Helper T cell (primary cell): ENCODE measurements around the genes FILIP1 and TTK.

DNA sequence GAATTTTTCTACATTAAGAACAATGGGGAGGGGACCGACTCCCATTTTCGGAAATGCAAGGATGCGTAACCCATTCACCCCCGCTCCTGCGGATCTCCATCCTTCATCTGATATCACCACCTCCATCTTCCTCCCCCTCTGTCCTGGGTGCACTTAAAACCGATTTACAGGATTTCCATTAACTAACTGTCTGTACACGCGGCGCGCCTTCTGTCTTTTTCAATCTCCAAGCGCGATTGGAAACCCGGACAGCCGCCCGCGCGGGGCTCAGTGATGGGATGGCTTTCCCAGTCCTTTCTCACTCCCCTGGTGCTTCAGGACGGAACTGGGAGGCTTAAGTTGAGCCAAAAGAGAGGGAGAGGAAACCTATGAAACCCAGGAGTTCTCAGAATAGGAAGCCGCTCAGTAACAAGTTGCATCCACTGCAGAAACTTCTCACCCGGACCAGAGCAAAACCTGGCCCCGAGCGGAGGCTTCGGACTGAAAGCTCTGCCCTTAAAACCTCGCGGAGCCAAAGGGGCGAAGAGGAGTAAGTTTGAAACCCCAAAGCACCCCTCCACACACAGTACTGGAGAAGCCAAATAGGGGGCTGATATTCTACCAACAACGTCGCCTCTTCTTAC, 667 bp upstream of the COL12A1 start:
- PRO-cap, 2 experiments, result no peak in any of the 2 experiments

DNA sequence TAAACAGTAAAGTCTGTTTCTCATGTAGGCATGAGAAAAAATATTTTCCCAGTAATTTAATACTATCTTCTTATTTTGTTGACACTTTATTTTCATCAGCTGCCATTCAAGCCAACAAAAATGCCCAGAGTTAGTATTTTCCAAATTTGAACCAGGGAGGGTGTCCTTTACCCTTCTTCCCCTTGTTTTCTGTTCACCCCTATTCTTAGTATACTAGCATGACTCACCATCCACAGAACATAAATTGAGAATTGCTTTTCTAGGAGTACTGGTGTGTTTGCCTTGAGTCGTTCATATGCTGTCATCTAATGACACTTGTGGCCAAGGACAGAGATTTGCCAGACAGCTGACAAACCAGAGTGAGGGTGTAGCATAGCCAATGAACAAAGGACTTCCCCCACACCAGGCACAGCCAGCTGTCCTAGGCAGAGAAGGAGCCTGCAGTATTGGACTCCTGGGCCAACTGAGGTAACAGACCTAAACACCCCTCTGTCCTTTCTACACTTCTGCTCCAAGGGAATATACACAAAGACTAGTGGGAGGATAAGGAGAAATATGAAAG, 62.2 kb downstream of the FILIP1 start:
- PRO-cap, 2 experiments, result no peak in any of the 2 experiments

DNA sequence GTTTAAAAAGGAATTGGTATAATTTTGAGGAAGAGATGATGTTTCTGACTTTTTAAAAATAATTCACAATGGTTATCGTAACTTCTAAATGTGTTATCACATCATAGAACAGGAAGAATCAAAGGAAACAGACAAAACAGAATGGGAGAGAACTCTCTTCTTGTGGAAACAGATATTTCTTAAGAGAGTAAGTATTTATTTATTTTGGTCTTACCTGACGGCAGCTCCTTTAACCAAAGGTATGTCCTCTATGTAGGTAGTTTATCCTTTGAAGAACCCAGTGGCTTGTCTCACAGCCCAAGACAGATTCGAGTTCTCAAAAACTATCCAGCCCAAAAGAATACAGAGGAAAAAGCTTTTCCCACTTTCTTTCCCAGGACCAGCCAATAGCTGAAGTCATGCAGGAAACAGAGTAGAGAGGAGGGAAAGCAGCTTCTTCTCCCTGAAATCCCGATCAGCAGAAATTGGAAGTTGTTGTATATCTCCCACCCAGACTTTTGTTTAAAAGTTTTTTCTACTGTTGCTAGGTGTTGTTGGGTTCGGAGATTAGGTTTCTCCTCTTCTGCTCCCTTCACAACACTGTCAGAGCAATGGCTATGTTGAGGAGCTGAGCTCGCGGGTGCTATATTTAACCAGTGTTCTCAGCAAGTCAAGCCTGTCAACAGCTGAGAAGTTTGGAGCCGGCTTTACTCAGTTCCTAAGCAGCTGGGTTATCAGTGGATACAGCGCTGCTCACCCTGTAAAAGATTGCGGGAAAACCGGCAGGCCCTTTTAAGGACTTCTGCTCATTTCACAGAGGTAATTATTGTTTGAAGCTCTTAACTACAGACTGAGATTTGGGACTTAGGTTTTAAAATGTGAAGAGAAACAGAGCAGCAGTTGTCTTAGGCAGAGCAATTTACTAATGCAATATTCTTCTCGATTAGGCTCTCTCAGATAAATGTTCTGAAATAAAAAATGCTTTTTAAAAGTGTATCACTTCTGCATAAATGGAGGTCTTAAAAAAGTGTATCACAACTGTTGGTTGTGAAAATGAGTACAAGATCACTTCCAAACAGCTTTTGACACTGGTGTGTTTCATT, at the start of gene FILIP1:
FILIP1 (minus strand) TSS at position 601 of the 1,082 bp plus-strand sequence.
- PRO-cap, 2 experiments, result no peak in any of the 2 experiments

DNA sequence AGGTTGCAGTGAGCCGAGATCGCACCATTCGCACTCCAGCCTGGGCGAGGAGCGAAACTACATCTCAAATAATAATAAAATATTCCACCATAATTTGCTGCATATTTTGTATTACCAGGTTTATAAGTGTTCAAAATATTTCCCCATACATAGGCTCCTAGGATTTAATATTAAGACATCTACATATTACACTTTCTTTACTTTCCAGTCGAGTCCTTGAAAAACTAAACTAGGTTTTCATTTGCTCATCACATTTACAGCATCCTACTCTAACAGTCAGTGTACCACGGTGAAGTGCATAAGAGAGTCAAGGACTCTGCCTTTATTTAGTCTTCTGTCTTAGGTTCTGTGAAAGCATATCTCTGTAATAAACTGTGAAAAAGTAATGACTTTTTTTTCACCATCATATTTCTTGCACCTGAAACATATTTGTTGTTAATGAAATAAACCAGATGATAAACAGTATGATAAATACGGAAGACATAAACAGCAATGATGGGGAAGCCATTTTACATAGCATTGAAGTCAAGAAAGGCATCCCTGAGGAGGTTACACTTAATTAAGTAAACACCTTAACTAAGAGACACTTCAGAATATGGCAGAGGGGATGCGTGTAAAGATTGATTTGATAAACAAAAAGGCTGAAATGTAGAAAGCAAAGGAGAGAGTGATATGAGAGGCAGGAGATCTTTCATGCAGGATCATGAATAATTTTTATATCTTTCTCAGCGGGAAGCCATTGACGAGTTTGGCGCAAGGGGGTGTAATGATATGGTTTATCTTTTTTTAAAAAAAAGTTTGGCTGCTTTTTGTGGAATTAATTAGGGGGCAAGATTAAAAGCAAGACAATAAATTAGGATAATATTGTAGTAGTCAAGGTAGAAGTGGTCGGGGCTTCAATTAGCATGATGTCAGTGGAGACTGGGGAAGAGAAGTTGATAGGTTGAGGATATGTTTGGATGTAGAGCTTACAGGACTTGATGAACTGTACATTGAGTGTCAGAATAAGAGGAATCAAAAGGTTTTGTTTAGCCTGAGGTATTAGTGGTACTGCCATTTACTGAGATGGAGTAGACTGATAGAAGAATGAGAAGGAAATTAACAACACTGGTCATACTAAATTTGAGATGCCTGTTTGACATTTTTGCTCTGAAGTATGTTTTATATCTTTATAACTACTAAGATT, 3.7 kb downstream of the SENP6 start:
- PRO-cap, 2 experiments, result no peak in any of the 2 experiments

GRCh38 chr6:75606655-75607266, 5.1 kb downstream of the SENP6 start:
- PRO-cap, 2 experiments, result no peak in any of the 2 experiments

DNA sequence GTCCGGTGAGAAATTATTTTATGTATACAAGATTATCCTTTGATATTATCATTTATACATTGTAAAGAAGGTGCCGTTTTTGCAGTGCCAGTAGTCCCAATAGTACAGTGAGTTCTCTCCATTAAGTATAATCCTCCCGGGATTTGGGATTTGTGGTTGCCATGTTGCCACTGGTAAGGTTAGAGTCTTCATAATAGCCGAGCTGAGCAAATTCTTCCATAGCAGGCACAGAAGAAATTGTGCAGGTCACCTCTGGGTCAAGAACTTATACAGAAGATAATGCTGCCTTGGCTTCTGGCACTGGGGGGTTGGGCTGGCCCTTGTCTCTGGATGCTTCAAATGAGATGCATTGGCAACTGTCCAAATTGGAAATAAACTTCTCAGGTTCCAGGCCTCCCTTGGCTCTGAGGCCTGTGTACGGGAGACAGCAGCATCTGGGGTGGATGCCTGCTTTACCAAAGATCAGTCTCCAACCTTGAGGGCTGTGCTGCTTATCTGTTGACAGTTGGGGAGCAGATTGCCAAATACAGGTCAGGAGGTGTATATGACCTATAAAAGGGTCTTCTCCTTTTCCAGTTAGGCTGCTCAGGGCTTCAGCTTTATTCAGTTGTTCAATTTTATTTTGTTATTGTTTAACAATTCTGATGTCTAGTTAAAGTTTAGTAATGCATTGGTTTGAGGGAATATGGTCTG, 26.2 kb downstream of the MYO6 start:
- PRO-cap, 2 experiments, result no peak in any of the 2 experiments

DNA sequence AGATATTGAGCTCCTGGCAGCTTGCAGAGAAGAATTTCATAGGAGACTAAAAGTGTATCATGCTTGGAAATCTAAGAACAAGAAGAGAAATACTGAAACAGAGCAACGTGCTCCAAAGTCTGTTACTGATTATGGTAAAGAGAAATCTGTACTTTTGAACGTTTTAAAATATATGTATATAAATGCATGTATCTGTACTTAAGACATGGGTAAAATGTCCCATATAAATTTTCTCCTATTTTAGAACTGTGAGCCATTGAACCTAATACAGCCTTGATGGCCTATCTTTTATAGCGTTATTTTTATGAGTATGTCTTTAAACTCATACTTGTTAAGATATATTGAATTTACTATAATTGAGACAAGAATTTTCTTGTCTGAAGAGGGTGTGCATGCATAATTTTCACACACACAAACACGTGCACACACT, 159.5 kb downstream of the MYO6 start:
- PRO-cap, 2 experiments, result no peak in any of the 2 experiments

GRCh38 chr6:77368677-77369385, 94.5 kb downstream of the HTR1B start:
- PRO-cap, 2 experiments, result no peak in any of the 2 experiments

GRCh38 chr6:79152124-79152953, 74.3 kb upstream of the PHIP start:
- PRO-cap, 2 experiments, result no peak in any of the 2 experiments

- PRO-cap, 2 experiments, result peak in 2 of 2 experiments; most common plus-strand start chr6:79233990 (in 2); most common minus-strand start chr6:79233739 (in 1)
These were observed 155.6 kb upstream of the PHIP start for GRCh38 chr6:79233473-79234324.

DNA sequence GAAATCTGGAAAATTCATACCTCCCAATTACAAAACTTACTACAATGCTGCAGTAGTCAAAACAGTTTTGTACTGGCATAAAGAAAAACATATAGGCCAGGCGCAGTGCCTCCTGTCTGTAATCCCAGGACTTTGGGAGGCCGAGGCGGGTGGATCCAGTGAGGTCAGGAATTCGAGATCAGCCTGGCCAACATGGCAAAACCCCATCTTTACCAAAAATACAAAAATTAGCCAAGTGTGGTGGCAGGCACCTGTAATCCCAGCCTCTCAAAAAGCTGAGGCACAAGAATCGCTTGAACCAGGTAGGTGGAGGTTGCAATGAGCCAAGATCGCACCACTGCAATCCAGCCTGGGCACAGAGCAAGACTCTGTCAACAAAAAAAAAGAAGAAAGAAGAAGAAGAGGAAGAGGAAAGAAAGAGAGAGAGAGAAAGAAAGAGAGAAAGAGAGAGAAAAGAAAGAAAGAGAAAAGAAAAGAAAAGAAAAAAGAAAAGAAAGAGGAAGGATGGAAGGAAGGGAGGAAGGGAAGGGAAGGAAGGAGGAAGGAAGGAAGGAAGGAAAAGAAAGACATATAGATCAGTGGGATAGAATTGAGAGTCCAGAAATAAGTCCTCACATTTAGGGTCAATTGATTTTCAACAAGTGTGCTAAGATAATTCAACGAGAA, 34.1 kb upstream of the SH3BGRL2 start:
- PRO-cap, 2 experiments, result no peak in any of the 2 experiments

DNA sequence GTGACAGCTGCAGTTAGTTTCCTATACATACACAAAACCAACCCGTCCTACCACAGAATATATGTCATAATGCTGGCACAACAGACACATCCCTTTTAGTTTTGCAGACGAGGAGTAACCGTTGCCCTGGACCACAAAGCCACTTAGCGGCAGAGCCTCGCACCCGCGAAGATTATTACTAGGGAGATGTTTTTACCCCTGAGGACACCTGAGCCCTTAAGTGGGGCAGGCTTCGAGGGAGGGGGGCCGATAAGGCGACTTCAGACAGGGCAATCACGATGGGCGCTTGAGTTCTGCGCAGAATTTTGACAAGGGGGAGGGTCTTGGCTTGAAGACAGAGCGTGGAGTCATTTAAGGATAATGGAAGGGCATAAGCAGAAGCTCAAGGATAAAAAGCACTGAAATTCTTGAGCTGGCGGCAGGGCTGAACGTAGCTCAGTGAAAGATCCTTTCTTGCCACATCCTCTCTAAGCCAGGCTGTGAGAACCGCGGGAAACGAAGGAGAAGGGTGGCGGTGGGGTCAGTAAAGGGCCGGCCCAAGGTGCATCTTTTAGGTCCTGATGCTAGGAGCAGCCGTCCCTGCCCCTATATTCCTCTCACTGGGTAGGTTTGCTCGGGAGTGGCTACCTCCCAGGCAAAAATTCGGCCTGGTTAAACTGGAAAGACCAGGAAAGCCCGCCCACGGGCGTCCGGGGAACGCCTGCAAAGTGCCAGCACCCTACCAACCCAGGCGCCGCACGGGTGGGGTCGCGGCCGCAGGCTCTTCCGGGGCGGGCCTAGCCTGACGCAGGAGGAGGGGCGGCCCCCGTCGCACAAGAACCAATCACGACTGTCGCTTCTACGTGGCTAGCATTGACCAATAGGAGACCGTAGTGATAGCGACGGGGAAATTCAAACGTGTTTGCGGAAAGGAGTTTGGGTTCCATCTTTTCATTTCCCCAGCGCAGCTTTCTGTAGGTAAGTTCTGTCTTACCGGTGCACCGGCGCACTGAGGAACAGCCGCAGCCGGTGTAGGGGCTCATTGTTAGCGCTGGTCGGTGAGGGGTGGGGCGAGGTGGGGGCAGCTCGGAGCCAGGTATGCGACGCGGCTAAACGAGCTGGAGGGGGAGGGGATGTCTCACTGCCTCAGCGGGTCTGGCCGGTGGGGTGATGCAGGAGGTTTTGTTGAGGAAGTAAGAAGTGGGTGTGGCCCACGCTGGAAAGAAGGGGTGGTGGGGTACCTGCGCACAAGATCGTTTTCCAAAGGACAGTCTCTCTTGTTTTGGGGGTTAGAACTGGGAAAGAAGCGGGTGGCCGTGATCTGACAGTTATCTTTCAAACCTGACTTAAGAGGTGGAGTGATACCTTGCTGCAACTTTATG, at the start of gene TTK:
TTK (plus strand) TSS at position 893 of the 1,361 bp plus-strand sequence.
- PRO-cap, 2 experiments, result peak in 2 of 2 experiments; most common plus-strand start position 350 of the sequence (in 1); most common minus-strand start position 739 of the sequence (in 2)

DNA sequence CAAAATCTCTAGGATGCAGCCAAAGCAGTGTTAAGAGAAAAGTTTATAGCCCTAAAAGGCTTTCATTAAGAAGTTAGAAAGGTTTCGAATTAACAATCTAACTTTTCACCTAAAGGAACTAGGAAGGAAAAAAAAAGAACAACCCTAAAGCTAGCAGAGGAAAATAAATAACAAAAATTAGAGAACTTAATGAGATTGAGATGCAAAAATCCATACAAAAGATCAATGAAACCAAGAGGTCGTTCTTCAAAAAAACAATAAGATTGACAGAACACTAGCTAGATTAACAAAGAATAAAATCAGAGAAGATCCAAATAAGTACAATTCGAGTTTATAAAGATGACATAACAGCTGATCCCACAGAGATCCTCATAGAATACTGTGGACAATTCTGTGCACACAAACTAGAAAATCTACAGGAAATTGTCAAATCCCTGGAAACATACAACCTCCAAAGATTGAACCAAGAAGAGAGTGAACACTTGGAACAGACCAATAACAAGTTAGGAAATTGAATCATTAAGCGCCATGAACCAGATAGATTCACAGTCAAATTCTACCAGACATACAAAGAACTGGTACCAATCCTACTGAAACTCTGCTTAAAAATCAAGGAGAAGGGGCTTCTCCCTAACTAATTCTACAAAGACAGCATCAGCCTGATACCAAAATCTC, 194.7 kb downstream of the BCKDHB start:
- PRO-cap, 2 experiments, result no peak in any of the 2 experiments

GRCh38 chr6:81727851-81728329, 24.6 kb downstream of the TENT5A start:
- PRO-cap, 2 experiments, result no peak in any of the 2 experiments

- PRO-cap, 2 experiments, result no peak in any of the 2 experiments
These were observed 22.0 kb upstream of the TENT5A start for GRCh38 chr6:81774424-81774923.

DNA sequence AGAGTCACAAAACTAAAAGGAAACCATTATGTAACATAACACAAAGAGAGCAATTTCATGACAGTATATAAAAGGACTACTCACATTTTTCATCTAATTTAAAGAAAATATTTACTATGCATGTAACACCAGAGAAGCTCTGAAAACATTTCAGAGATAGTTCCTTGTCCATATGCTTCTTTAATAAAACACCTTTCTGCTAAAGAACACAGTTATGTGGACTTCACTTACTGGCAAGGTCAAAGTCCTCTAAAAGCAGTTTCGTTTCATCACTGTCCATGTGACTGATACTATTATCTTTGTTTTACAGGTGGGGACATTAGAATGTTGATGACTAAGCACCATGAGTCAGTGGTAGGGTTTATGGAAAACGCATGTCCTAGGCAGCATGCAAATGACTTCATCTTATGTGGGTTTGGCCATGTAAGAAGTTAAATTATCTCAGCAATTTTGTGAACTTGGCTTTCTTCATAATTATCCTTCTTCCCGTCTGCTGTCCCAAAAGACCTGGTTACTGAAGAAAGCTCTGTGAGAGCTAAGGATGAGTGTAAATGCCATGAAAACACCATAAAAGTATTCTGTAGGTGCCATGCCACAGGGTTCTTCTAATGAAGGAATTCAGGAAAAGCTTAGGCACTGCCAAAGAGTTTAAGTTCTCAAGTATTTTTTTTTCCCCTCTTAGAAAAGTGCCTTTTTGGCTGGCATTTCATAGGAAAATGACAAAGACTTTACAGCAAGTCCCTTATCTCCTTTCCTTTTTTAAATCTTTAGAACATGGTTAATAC, 185.9 kb upstream of the TENT5A start:
- PRO-cap, 2 experiments, result no peak in any of the 2 experiments

DNA sequence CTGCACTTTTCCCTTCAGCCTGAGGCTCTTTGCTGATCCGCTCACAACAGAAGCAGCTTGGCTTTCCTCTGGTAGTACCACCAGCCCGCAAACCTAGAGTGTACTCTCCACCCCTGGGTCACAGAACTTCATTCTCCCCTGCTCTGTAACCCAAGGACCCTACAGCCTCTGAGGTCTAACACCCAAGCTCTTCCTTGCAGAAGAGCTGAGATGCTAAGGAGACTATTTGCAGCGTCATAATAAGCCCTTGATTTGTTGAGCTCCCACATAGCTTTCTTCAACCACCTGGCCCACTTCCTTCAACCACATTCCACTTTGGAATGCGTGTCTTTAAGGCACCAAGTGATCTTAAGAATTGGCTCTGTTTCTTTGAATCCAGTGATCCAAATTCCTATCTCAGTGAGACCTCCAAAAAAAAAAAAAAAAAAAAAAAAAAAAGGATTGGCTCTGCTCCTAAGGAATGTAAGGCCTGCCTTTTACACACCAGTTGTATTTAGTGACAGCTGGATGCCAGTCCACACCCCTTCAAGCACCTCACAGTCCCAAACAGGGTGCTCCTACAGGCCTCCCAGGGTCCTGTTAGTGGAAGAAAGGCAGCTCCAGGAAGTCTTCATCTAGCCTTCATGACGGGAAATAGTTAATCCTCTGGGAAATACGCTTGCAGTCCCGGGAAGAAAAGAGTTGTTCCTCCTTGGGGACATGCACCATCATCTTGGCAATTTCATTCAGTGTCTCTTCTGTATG, 106.2 kb downstream of the UBE3D start:
- PRO-cap, 2 experiments, result no peak in any of the 2 experiments

DNA sequence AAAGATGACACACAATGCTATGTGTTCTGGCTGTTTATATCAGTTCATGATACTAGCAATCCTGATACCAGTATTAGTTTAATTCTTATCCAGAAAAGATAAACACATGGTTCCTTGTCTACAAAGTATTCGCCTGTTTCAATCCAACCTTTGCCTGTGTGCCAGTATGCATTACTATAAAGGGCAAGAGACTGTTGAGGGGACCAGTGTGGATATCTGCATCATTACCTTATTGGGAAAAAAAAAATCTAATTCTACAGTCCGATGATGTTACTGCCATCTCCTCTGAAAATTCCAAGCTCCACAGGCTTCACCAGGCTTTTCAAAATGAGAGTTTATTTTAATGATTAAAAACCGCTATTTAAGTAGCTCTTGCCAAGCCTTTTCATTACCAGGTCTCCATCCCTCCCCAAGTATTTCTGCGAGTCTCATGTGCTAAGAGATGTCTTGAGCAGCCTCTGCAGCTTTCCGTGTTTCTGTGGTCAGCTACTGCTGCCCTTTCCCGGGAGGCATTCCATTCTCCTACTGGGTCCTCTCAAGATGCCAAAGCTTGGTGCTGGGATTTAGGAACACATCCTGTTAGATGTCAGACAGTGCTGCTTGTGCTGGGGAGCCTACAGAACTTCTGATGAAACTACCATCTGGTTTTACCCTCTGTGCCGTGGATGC, 4.1 kb downstream of the RWDD2A start:
- PRO-cap, 2 experiments, result no peak in any of the 2 experiments

GRCh38 chr6:83260548-83261108, 67.5 kb downstream of the RWDD2A start:
- PRO-cap, 2 experiments, result no peak in any of the 2 experiments

GRCh38 chr6:83333679-83334062, 97.2 kb downstream of the ME1 start:
- PRO-cap, 2 experiments, result no peak in any of the 2 experiments